ENCODE results near the gene LYRM1.

- RRBS: no CpG with 5 or more reads among the region's 6 CpGs
These were observed 36.3 kb upstream of the TMC5 start for GRCh38 chr16:19381263-19381816.

DNA sequence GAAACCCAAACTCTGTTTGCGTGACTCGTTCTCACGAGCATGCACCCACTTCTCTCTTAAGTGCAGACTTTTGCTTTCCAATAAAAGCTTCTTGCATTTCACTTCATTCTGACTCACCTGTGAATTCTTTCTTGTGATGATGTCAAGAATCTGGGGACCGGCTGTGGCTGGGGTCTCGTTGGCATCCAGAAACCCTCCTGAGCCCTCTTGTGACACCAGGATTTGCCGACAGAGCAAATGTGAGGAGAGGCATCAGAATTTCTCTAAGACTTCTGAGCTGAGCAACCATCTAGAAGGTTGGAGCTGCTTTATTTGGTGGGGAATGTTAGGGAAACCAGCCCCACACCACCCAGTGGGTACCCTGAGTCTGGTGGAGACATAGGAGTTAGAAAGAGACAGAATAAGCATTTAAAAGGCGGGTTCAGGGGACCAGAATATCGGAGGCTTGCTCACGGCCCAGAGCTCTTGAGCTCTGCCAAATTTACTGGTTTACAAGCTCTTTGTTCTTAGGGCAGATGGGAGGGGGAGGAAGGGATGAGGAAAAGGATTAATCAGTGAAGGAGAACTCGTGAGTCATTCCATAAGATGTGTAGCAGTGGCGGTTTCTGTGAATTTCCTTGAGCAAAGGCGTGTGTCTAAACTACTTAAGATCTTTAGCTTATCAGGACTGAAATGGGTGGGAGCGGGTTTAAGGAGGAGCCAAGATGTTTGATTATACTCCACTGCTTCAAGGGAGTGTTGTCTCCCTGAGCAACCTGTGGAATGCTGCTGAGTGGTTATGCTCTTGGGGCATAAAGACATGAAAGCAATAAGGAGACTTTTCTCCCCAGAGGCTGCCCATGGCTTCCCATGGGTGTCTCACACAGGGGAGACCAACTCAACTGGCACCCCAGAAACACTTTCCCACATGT, 24.2 kb upstream of the TMC5 start:
- RRBS: no CpG with 5 or more reads among the region's 13 CpGs

- RRBS: no CpG with 5 or more reads among the region's 13 CpGs
These were observed 21.7 kb downstream of the KNOP1 start for GRCh38 chr16:19696157-19696887.

DNA sequence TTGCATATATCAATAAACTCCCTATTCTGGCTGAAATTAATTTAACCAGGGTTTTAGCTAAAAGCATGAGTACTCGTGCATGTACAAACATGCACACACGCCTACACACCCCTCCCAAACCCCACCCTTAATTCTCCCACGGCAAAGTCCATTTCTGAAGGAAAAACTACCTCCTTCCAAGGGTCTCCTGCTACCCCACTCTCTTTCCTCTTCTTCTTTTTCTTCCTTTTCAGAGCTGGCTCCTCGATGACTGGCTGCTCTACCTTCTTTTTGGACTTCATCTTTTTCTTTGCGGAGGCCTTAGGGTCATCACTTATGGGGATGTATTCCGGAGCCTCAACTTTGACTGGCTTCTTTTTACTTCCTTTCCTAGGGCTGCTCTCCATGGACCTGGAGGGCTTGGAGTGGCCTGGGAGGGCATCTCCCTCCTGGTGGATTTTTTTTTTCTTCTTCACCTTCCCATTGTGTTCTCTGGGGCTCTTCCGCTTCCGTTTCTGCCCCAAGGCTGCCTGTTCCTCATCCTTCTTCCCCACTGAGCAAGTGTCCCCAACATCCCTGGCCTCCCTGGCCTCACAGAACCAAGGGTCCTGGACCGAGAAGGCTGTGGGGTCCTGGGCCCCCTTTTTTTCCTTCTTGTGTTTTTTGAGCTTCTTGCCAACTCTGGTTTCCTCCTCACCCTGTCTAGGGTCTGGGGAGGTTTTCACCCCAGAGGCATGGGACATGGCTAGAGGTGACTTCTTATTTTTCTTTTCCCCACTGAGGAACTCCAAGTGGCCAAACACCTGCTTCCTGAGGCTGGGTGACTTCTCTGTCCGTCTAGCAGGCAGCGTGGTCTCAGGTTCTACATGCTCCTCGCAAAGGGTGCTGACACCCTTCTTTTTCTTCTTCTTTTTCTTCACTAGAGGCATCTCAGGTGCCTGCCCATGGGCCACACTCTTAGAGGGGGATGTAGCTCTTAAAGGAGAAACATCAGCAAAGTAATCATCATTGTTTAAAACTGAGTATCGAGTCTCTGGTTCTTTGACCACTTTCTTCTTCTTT, 3.8 kb downstream of the KNOP1 start:
- RRBS: no CpG with 5 or more reads among the region's 13 CpGs

GRCh38 chr16:19840543-19841148, 44.0 kb downstream of the GPRC5B start:
- RRBS: no CpG with 5 or more reads among the region's 3 CpGs

DNA sequence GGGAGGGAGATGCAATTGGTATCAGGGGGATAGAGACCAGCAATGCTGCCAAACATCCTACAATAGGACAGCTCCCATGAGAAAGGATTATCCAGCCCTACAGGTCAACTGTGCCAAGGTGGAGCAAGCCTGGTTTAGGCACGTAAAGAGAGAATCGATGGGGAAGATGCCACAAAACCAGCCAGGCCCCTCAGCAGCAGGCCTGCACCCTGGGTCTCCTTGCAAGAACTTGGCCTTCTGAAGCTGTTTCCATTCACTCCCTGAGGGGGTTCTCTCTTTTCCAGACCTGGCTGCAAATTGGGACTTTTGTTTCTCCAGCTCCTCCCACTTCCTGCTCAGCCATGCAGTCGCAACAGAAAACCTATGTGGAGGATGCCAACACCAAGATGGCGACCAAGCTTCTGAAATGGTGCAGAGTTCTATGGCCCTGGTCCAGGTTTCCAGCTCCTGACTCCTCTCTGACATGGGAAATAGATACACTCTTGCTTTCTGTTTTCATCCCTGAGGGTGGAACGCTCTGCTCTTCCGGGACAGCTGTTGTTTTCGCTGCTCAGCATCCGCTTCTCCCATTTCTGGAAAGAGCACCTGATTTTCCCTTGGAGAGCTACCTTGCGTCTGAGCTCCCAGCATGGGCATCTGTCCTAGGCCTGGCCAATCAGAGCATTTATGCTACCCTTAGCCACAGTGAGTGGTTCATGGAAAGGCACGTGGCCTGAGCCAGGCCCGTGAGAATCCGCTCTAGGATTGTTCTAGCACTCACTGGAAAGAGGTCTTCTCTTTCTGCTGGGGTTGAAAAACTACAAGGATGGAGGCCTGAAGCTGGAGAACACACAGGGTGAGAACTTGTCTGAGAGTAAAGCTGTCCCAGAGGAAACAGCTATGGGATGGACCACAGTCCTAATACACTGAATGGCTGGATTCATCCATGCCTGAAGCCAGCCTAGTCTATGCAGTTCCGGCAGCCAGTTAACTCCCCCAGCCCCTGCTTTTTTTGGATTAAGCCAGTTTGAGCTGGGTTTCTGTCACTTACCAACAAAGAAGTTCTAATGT, 8.1 kb downstream of the GPRC5B start:
- RRBS: no CpG with 5 or more reads among the region's 13 CpGs

DNA sequence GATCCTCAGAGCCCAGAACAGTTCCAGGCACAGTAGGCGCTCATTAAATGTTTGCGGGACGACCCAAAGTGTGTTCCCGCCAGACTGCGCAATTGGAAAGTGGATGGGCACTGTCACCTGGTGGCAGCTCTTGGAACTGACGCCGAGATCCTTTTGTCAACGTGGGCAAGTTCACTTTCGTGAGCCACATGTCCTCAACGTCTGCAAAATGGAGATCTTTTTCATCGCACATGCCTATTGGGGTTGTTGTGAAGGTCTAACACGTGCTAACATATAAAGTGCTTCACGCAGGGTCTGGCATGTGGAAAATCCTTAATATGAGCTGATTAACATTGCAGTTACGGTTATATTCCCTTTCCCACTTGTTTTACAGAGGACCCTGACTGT, 1.7 kb upstream of the GPRC5B start:
- RRBS: no CpG with 5 or more reads among the region's 14 CpGs

- RRBS: no CpG with 5 or more reads among the region's 8 CpGs
These were observed 5.1 kb downstream of the THUMPD1 start for GRCh38 chr16:20736225-20737274.

DNA sequence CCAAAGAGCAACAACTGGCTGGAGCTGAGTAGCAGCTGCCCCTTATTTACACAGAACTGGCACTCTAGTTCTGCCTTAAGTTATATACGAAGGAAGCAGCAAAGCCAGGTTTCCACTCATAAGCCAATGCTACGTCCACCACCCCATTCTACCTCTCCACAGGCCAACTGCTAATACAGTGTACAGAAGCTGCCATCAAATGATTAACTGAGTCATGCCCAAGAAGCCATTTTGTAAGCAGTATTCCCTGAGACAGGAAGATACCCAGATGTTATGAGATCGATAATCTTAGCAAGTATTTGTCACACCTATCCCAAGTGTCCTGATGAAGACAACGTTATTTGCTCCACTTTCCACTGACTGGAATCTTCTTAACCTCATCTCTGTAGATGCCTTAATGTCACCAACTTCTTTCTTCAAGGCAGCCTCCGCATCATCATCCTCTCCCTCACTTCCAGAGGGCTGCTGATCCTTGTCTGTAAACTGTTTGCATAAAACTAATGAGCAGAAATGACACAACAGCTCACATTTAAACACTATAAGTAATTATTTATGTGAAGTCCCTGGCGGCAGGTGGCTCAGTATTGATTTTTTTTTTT, 2.9 kb downstream of the THUMPD1 start:
- RRBS: no CpG with 5 or more reads among the region's 6 CpGs

GRCh38 chr16:20791812-20792441, 14.3 kb downstream of the ERI2 start:
- RRBS: no CpG with 5 or more reads among the region's 5 CpGs

DNA sequence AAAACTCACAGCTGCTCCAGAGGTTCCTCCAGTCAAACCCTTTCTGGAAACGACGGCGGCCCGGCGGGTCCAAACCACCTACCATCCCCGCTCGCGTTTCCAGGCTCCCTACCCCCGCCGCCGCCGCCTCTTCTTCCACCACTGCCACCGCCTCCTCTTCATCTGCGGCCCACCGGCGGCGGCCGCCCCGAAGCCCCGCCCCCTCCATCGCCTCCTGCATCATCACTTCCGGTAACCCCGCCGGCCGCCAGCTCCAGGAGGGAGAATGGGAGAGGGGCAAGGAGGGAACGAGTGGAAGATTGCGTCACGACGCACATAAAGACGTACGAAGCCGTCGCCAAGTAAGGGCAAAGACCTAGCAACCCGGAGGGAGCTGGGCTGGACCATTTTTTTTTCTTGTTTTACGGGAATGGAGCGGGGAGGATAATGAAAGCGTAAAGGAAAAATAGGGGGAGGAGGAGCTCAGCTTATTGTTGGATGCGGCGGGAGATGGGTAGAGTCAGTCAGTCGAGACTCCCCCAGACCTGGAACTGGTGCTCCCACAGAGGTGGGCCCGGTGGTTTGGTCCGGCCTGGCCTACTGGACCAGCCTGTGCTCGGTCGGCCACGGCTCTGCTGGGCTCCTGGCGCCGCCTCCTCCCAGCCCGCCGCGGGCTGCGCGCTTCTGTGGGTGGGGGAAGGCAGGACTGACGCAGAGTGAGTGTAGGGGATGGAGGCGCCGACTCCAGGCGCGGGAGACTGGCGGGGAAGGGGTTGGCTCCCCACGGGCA, at the start of gene LYRM1:
LYRM1 (plus strand) TSS at position 577 of the 769 bp plus-strand sequence.
- RRBS: 2% methylated on average over 8 of the region's 59 CpGs

GRCh38 chr16:20900964-20902112, 767 bp downstream of the LYRM1 start:
- RRBS: 2% methylated on average over 18 of the region's 58 CpGs

DNA sequence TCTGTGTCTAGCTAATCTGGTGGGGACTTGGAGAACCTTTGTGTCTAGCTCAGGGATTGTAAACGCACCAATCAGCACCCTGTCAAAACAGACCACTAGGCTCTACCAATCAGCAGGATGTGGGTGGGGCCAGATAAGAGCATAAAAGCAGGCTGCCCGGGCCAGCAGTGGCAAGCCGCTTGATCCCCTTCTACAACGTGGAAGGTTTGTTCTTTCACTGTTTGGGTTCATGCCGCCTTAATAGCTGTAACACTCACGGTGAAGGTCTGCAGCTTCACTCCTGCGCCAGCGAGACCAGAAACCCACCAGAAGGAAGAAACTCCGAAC, 2.7 kb upstream of the DNAH3 start:
- RRBS: no CpG with 5 or more reads among the region's 9 CpGs

GRCh38 chr16:21283275-21284228, 5.5 kb upstream of the CRYM start:
- RRBS: 7% methylated on average over 5 of the region's 64 CpGs

GRCh38 chr16:21372143-21372845, 94.2 kb upstream of the CRYM start:
- RRBS: no CpG with 5 or more reads among the region's 18 CpGs

- RRBS: 0% methylated on average over 4 of the region's 19 CpGs
These were observed 472 bp upstream of the METTL9 start for GRCh38 chr16:21598935-21599274.

- RRBS: no CpG with 5 or more reads among the region's 3 CpGs
These were observed 25.4 kb downstream of the METTL9 start for GRCh38 chr16:21624703-21625289.

DNA sequence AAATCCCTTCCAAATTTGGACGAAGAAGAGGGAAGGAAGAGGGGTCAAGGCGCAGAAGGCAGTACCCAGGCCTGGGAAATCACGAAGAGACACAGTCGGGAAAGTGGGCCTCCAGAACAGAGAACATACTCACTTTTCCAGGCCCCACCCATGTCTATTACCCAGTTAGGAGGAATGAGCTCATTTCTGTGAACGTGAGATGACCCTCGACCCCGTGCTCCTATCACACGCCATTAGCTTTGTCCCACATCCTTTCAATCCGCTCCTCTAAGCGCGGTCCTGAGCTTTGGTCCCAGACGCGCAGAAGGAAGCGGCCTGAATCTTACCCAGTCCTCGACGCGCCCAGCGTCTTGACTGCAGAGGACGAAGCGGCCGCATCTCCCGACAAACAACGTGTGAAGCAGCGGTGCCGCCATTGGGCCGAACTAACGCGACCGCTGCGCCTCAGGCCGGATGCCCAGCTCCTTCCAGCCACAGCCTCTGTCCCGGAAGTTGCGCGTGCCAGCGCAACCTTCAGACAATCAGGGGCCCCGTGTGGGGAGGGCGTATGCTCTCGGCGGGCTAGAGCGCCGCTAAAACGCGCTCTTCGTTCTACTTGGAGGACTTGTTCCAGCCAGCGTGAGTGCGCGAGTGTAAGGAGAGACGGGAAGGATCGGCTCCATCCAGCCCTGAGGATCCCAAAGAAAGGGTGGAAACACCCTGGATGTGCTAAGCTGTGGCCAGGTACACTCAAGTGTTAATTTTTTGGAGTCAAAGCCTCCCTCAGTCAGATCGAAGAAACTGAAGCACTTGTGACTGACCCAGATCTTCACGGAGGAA, 37.4 kb downstream of the NPIPB4 start:
- RRBS: no CpG with 5 or more reads among the region's 51 CpGs

DNA sequence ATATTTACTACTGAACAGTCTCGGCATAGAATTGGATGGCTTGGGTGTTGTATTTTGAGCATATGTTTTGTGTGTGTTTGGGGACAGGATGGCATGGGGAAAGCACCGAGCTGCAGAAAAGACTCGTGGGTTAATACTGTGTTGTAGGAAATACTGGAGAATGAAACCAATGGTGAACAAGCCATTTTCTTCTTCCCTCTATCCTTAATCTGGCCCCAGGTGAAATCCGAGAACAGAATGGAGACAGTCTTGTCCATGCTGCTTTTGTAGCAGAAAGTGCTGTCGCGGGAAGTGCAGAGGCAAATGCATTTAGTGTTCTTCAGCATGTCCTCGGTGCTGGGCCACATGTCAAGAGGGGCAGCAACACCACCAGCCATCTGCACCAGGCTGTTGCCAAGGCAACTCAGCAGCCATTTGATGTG, 18.6 kb downstream of the UQCRC2 start:
- RRBS: no CpG with 5 or more reads among the region's 7 CpGs

DNA sequence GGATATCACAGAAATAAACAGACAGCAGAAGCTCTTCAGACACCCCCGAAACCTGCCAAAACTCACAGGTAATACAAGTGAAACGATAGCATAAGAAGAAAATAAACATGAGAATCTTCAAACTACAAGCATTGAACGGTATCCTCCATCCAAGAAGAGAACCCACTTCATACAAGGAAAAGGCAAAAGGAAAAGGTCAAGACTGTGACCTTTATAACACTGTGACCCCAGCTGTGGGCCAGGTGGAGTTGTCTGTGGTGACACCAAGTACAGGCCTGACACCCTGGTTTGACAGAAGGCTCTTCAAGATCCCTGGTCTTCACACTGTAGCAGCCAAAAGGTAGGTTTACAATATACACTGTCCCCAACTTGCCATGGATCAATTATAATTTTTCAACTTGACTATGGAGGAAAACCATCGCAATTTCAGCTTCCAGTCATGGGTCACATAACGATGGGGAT, 22.0 kb downstream of the PDZD9 start:
- RRBS: no CpG with 5 or more reads among the region's 5 CpGs